Pulmonary lymph node (tissue), 1 donor: ENCODE measurements around the genes AGBL1 and HAPLN3.

- PRO-cap = bidirectional peak, plus-strand start at chr15:85408354, minus-strand start at chr15:85408110
Measured at GRCh38 chr15:85407939-85408871, 27.8 kb downstream of the AKAP13 start.

GRCh38 chr15:85434886-85435494 lies 54.6 kb downstream of the AKAP13 start:
- PRO-cap = no peak

GRCh38 chr15:85500573-85501136 lies 120.3 kb downstream of the AKAP13 start:
- PRO-cap = no peak

- PRO-cap = no peak
Measured at GRCh38 chr15:85583379-85583822, 203.0 kb downstream of the AKAP13 start.

DNA sequence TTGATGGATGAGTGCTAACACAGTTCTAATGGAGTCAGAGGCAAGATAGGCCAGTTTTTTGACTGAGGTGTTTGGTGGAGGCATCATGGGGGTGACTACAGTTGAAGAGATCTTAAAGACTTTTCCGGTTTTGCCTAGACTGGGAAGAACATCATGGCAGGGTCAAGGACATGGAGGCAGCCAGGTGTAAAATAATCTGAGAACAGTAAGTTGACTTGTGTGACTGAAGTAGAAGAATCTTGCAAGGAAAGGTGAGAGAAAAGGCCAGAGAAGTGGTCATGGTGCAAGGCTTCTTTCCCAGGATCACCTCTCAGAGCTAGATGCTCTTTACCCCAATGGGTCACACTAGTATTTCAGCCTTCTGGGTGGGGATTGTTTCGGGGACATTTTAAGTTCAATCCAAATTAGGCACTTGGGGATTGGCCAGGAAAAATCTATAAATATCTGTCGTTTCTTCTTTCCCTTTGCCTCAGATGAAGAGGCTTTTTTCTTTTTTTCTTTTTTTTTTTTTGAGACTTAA lies 188.1 kb downstream of the KLHL25 start:
- PRO-cap = no peak

GRCh38 chr15:85614001-85614474 lies 180.7 kb downstream of the KLHL25 start:
- PRO-cap = no peak

GRCh38 chr15:85645544-85646127 lies 149.1 kb downstream of the KLHL25 start:
- PRO-cap = no peak

DNA sequence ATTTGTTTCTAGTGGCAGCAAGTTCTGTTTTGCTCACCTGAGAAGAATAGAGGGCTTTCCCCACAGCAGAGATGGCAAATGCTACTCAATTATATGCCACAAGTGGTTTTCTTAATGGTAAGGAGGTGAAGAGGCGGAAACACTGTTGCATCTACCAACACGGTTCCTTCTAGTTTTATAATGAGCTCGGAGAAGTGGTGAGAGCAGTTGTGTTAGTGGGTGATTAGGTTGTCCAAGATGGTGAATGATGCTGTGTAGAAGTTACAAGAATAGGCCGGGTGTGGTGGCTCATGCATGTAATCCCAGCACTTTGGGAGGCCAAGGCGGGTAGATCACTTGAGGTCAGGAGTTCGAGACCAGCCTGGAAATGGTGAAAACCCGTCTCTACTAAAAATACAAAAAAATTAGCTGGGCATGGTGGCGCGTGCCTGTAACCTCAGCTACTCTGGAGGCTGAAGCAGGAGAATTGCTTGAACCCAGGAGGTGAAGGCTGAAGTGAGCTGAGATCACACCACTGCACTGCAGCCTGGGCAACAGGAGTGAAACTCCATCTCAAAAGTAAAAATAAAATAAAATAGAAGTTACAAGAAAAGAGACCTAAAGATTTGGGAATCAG lies 147.8 kb downstream of the KLHL25 start:
- PRO-cap = no peak

GRCh38 chr15:85655179-85655825 lies 139.4 kb downstream of the KLHL25 start:
- PRO-cap = no peak

- PRO-cap = no peak
Measured at GRCh38 chr15:85750829-85751270, 43.9 kb downstream of the KLHL25 start.

DNA sequence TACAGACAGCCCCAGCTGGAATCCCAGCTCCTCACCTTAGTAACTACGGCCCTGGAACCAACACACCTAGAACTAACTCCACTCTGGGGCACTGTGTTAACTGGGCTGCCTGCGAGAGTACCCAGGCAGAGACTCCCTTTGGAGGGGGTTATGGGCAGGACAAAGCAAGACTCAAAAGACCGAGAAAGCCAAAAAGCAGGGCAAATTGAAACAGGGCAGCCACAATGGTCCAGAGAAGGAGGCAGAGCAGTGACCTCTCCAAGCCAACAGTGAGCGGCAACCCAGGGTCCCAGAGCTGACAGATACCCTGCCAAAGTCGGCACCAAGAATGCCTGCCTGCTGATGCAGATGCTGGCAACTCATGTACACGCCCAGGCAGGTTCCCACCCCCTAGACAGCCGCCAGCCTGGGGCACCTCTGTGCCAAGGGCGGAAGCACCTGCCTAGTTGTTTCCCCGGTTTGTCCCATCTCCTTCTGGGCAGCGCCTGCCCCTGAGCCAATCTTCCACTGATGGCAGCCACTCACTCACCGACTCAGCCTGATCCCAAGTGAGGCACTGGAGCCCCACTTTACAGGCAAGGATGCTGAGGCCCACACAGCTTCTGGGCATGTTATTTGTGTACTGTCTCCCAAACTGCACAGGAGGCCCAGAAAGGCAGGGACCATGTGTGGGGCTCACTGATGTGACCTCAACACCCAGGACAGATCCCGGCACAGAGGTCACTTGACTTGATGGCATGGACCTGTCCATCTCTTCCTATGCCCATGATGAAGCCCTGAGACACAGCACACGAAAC lies 22.0 kb downstream of the KLHL25 start:
- PRO-cap = no peak

GRCh38 chr15:85838634-85839269 lies 44.0 kb upstream of the KLHL25 start:
- PRO-cap = no peak

GRCh38 chr15:86079272-86079948 lies at the start of gene AGBL1:
TSS of gene AGBL1 (plus strand) at chr15:86079871.
- PRO-cap = no peak

DNA sequence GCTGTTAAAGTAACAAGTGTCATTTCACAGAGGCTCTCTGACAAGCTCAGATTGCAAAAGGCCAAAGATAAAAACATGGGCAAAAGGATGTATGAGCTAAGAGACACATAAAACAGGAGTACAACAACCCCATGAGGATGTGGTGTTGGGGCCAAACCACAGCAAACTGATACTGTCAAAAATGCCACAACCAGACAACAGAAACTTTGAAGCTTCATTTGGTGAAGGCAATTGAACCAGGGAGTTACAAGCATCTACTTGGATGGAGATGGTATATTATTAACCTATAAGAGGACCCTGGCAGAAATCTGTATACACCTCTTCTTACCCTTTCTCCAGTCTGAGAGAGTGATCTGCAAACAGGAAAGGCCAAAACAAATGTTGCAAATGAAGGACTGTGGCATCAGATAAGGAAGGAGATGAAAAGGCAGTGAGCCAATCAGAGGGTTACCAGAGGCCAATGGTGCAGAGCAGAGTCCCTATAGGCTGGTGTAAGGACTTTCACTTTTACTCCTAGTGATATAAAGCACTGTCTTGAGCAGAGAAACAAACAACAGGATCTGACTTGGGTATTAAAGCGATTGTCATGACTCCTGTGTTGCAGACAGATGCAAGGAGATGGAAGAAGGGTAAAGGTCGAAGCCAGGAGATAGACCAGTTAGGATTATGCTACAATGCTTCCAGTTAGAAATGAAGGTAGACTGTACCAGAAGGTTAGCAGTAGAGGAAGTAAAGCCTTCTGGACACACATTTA lies 659.0 kb downstream of the NTRK3 start:
- PRO-cap = no peak

DNA sequence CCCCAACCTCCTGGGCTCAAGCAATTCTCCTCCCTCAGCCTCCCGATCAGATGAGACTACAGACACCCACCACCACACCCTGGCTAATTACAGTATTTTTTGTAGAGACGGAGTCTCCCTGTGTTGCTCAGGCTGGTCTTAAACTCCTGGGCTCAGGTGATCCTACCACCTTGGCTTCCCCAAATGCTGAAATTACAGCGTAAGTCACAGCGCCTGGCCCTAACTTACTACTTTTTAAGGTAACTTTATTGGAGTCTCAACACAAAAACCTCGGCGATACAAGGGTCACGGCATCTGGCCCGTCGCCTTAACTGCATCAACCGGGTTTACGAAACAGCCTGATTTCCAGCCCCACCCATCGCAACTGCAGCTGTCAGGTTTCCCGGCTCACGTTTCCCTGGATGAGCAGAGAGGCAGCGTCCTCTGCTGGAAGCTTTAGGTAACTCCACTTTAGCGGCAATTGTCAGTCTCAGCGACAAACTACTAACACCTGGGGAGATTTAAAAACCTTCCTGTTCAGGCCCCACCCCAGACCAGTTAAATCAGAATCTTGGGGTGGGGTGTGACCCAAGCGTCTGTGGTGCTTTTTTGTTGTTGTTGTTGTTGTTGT lies 6.8 kb upstream of the AEN start:
- PRO-cap = no peak

DNA sequence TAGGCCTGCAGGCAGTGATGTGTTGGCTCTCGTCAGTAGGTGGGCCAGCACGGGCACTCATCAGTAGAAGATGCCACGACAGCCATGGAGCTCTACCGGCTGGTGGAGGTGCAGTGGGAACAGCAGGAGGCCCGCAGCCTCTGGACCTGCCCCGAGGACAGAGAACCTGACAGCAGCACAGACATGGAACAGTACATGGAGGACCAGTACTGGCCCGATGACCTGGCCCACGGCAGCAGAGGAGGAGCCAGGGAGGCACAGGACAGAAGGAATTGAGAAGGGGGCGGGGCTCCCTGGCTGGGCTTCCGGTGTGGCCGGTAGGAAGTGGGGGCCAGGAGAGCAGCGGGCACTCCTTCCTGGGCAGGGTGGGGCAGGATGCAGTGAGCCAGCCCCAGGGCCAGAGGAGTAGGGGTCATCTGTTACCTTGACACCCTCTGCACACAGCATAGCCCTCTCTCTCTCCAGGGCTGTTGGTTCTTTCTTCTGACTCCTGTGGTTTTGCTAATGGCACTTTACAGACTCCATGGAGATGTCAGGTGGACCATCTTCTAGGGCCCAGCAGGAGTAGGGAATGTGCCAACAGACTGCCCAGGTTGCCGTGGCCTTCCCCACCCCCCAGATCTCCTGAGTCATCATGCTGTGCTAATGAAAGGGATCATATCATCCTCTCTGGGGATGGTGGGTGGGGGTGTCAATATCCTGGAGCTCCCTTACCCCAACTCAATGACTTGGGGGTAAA lies 8.6 kb upstream of the ISG20 start:
- PRO-cap = no peak

DNA sequence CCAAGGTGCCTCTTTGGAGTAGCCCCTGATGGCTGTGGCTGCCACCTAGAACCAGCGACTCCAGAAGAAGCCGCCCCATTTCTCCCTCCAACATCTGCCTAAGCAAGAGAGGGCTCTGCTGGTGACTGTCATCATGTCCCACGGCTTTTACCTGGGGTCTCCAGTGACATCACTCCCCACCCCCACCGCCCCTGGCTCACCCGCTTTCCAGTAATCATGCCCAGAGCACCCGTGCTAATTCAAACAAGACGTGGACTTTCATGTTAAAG lies 56.9 kb downstream of the ISG20 start:
- PRO-cap = no peak

DNA sequence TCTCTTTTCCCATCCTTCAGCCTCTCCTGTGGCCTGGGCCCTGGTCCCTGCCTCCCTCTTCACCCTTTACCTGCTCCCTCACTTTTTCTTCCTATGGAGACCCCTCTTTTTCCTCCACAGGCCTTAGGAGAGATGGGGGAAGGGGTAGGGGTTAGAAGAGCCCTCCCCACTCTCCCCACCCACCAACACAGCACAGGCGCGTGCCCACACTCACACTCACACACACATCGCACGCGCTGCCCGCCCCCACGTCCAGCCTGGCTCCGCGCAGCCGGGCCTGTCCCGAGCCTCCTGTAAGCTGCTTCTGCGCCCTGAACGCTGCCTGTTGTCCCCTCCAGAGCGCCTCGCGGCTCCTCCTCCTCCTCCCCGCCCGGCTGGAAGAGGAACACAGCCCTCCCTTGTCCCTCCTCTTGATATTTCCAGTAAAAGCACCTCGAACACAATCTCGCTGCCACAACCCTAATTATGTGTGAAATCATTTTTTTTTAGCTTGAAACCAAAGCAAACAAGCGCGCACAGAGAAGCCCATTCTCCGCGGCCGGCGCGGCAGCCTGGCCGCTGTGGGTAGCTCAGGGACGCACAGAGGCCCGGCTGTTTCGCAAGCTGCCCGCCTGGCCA lies 33.8 kb upstream of the ACAN start:
- PRO-cap = no peak

- PRO-cap = no peak
Measured at GRCh38 chr15:88884644-88885006, 10.7 kb downstream of the HAPLN3 start.

DNA sequence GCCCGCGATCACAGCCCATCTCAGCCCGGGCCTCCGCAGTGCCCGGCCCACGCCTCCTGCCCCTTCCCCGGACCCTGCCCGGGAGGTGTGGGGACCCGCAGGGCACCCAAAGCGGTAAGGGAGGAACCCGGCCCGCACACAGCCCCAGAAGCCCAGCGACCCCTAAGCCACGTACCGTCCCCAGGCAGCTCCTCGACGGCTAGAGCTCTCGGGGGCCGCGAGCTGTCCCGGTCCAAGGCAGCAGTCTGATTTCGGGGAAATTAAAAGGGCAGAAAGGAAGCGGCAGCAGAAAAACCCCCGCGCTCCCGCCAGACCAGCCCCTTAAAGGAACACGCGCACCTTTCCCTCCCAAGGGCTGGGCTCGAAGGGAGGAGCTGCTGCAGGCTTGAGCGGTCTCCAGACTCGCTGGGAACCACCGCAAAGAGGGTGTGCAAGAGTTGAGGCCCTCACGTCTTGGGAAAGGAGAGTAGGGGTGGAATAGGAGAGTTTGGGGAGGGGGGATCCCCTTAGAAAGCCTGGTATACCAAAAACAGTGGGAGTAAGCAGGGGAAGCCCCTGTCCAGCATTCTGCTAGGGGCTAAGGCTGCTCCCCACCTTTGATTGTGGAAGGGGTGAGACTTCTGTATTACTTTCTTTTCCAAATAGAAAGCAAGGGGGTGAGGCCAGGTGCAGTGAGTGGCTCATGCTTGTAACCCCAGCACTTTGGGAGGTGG lies at the start of gene HAPLN3:
Gene HAPLN3 (minus strand): TSS at position 261 of the 713 bp plus-strand sequence.
- PRO-cap = unidirectional peak, minus-strand start at position 247 of the sequence